HT1080 (cell line): ENCODE measurements around a stretch of chr12.

RAMPAGE:
- cytosol, long total RNA: no peak
- long total RNA: no peak
- nucleus, long total RNA: no peak
These were observed 3.0 kb upstream of the BCAT1 start for GRCh38 chr12:24951908-24952261.

RAMPAGE:
- cytosol, long total RNA: no peak
- long total RNA: no peak
- nucleus, long total RNA: no peak
These were observed 49.2 kb upstream of the BCAT1 start for GRCh38 chr12:24998008-24998644.

DNA sequence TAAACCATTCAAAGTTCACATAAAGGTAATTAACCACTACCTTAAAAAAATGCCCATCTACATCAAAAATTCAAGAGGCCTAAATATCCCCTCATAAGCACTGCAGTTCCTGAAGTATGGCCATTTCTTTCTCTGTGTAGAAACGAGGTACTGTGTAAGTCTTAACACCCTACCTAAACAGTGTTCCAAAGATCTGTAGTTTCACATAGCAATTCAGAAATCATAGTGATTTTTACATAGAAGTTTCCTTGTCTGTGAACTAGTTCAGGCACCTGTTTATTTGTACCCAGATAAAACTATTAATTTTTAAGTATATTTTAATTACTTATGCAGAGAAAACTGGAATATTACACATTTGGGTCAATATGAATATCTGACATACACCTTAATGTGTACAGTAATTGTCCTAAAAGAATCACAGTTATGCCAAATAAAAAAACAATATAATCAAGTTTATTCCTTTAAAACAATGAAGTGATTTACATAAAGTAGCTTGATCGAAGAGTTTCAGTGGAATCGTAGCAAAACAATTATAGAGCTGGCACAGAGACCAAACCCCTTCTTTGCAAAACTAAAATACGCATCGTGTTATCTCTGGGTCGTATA, 11.6 kb downstream of the ETFRF1 start:
RAMPAGE:
- cytosol, long total RNA: no peak
- long total RNA: no peak
- nucleus, long total RNA: no peak

RAMPAGE:
- cytosol, long total RNA: no peak
- long total RNA: no peak
- nucleus, long total RNA: no peak
These were observed 710 bp downstream of the KRAS start for GRCh38 chr12:25249793-25250644.

RAMPAGE:
- cytosol, long total RNA: no peak
- long total RNA: no peak
- nucleus, long total RNA: no peak
These were observed 95.4 kb upstream of the LMNTD1 start for GRCh38 chr12:25648377-25648971.

DNA sequence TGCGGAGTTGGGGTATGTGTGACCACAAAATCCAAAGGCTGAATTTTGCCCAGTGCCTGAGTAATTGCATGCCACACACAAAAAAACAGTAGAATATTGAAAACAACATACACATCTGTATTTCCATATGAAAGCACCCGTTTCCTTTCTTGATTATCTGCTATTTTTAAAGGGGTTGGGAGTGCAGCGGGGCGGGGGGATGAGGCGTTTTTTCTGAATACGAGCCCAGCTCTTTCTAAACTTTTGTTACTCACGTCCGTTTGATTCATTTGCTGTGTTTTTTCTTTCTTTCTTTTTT, 768 bp upstream of the RASSF8 start:
RAMPAGE:
- cytosol, long total RNA: no peak
- long total RNA: no peak
- nucleus, long total RNA: no peak

DNA sequence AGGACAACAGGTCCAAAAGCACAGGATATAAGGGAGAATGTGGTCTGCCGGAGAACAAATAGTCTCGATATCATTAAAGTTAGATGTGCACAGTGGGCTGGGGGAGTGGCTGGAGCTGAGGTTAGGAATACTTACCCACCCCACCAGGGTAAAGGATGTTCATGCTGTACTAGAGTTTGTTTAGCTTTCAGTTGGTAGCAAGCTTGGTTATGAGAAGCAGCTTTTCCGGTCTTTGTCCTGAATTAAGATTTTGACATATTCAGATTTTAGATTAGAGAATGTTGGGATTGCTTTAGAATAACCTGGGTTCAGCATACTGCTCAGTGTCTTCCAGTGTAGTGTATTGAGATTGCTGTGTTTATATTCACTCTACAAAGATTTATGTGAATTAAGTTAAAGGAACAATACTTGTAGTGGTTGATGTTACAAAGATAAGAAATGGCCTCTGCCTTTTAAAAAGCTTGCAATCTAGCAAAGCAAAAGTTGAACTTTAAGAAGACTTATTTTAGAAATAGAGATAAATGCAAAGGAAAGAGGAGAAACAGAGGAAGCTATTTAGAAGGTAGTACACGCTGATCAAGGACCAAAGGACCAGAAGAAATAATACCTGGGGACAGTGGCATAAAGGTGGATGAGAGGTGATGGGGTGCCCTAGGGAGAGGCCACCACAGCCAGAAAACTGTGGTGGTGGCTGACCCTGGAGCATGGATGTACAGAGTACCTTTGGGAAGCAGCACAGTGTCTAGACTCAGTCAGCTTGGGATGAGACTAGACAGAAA, 16.9 kb downstream of the RASSF8 start:
RAMPAGE:
- cytosol, long total RNA: no peak
- long total RNA: no peak
- nucleus, long total RNA: no peak

DNA sequence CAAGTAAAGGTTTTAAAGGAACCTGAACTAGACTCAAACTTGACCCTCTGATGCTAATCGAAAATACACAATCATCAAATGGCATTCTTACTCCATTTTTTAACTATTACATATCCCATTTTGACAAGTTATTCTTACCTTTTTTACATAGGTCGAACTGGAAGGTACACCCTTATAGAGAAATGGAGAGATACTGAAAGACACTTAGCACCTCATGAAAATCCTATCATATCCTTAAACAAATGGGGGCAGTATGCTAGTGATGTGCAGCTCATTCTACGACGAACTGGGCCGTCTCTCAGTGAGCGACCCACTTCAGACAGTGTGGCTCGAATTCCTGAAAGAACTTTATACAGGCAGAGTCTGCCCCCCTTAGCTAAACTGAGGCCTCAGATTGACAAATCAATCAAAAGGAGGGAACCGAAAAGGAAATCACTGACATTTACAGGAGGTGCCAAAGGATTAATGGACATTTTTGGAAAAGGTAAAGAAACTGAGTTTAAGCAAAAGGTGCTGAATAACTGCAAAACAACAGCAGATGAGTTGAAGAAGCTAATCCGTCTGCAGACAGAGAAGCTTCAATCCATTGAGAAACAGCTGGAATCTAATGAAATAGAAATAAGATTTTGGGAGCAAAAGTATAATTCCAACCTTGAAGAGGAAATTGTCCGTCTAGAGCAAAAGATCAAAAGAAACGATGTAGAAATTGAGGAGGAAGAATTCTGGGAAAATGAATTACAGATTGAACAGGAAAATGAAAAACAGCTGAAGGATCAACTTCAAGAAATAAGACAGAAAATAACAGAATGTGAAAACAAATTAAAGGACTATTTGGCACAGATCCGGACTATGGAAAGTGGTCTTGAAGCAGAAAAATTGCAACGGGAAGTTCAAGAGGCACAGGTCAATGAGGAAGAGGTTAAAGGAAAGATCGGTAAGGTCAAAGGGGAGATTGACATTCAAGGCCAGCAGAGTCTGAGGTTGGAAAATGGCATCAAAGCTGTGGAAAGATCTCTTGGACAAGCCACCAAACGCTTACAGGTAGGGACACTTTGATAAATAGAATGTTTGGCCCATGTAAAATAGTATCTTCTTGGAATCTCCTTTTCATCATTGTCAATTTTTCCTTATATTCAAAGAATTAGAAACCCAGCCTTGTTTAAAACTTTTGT, 60.1 kb downstream of the BHLHE41 start:
RAMPAGE:
- cytosol, long total RNA: no peak
- long total RNA: no peak
- nucleus, long total RNA: no peak

RAMPAGE:
- cytosol, long total RNA: no peak
- long total RNA: no peak
- nucleus, long total RNA: no peak
These were observed 7.5 kb downstream of the BHLHE41 start for GRCh38 chr12:26117167-26117852.

DNA sequence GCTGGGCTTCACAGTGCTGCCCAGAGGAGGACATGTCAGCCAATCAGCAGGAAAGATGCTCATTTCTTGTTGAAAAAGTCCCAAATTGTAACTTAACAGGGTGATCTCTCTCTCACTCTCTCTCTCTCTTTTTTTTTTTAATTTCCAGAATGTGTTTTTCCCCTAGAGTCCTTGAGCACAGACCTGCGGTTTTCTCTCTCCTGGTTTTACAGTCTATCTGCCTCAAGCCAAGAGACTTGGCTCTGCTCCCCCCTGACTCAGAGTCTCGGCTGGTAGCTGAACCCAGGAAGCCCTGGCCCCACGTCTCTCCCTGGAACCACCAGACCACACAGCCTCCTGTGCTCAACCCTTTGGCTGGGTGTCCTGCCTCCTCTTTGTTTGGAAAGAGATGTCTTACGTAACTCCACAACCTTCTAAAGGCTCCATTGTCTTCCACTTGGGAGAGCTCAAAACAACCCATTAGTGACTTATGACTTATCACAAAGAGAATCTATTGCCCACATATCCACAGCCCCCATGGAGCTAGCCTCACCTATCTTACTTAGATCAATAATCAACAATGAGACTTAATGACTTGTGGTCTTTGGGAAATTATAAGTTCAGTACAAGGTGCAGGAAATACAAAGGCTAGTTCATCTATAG, 44.1 kb downstream of the SSPN start:
RAMPAGE:
- cytosol, long total RNA: no peak
- long total RNA: no peak
- nucleus, long total RNA: no peak

RAMPAGE:
- cytosol, long total RNA: no peak
- long total RNA: no peak
- nucleus, long total RNA: no peak
These were observed 76.5 kb downstream of the SSPN start for GRCh38 chr12:26271732-26272375.

GRCh38 chr12:26339056-26339648, 143.8 kb downstream of the SSPN start:
RAMPAGE:
- cytosol, long total RNA: no peak
- long total RNA: no peak
- nucleus, long total RNA: no peak

RAMPAGE:
- cytosol, long total RNA: no peak
- long total RNA: no peak
- nucleus, long total RNA: no peak
These were observed 278.3 kb downstream of the SSPN start for GRCh38 chr12:26473633-26474201.

DNA sequence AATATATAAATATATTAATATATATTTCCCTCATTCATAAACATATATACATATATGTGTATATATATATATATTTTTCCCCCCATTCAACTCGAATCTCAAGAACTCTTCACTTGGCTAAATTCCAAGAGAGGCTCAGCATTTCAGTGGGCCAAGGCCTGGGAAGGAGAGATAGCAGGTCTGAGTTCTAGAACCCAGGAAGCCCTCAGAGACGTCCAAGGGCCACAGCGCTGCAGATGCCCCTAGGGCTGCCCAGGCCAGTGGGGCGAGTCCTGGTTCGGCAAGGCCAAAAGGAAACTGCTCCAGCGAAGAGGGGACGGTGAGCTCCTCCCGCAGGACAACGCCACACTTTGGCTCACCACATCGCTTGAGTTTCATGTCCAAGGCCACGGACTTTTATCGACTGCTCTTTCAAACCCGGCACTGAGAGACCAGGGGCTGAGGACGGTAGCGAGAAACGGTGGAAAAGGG, 1.1 kb downstream of the ITPR2 start:
RAMPAGE:
- cytosol, long total RNA: no peak
- long total RNA: no peak
- nucleus, long total RNA: no peak

DNA sequence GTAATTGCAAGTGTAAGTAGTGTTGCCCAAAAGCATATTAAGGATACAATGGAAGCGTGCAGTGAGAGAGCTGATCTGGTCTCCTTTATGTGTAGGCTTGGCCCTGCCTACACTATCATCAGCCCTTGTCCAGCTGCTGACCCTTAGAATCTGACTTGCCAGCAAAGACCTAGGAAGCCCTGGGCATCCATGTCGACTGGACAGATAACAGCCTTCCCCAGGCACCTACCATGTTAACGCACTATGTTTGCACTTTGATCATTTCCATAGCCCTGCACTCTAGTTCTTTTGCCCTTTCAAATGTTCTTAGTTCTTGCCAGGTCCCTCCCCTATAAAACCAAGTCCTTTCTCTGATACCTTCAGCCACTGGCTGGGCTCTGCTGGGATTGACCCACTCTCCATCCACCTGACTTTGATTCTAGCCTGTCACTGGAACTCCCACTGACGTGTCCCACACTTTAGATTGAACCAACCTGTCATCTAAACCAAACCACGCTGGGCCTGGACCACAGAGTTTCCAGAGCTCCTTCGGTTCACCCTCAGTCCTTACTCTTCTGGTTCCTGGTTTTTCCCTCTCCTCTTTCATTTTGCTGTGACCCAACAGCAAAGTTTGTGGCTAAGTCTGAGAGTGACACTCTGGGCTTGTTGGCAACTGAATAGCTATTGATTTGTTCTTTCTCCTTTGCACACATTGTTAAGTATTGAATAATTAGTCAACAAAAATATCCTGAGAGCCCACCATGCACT, 51.9 kb upstream of the STK38L start:
RAMPAGE:
- cytosol, long total RNA: no peak
- long total RNA: no peak
- nucleus, long total RNA: no peak

GRCh38 chr12:27192859-27193548, 51.1 kb upstream of the STK38L start:
RAMPAGE:
- cytosol, long total RNA: no peak
- long total RNA: no peak
- nucleus, long total RNA: no peak

GRCh38 chr12:27237954-27238505, 6.1 kb upstream of the STK38L start:
RAMPAGE:
- cytosol, long total RNA: no peak
- long total RNA: no peak
- nucleus, long total RNA: no peak

RAMPAGE:
- cytosol, long total RNA: no peak
- long total RNA: no peak
- nucleus, long total RNA: no peak
These were observed 17.3 kb downstream of the PPFIBP1 start for GRCh38 chr12:27541303-27541785.

DNA sequence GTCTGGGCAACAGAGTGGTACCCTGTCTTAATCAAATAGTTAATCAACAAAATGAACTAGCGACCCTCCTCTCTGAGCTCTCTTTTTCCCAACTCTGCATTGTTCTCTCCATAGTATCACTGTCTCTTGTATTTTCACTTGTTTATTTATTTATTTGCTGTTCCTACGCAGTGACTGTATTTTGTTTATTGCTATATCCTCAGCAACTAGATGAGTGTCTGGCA, 37.9 kb downstream of the PPFIBP1 start:
RAMPAGE:
- cytosol, long total RNA: no peak
- long total RNA: no peak
- nucleus, long total RNA: no peak

RAMPAGE:
- cytosol, long total RNA: no peak
- long total RNA: no peak
- nucleus, long total RNA: no peak
These were observed 84.8 kb downstream of the PPFIBP1 start for GRCh38 chr12:27608780-27609269.